T-cell (primary cell): Measurements from ENCODE around the genes CCDC181, F5 and SELL.

- PRO-cap, 7 experiments, result peak in 5 of 7 experiments; most common plus-strand start chr1:167937589 (in 3); most common minus-strand start chr1:167937502 (in 5)
These were observed 701 bp upstream of the MPC2 start for GRCh38 chr1:167937418-167938127.

DNA sequence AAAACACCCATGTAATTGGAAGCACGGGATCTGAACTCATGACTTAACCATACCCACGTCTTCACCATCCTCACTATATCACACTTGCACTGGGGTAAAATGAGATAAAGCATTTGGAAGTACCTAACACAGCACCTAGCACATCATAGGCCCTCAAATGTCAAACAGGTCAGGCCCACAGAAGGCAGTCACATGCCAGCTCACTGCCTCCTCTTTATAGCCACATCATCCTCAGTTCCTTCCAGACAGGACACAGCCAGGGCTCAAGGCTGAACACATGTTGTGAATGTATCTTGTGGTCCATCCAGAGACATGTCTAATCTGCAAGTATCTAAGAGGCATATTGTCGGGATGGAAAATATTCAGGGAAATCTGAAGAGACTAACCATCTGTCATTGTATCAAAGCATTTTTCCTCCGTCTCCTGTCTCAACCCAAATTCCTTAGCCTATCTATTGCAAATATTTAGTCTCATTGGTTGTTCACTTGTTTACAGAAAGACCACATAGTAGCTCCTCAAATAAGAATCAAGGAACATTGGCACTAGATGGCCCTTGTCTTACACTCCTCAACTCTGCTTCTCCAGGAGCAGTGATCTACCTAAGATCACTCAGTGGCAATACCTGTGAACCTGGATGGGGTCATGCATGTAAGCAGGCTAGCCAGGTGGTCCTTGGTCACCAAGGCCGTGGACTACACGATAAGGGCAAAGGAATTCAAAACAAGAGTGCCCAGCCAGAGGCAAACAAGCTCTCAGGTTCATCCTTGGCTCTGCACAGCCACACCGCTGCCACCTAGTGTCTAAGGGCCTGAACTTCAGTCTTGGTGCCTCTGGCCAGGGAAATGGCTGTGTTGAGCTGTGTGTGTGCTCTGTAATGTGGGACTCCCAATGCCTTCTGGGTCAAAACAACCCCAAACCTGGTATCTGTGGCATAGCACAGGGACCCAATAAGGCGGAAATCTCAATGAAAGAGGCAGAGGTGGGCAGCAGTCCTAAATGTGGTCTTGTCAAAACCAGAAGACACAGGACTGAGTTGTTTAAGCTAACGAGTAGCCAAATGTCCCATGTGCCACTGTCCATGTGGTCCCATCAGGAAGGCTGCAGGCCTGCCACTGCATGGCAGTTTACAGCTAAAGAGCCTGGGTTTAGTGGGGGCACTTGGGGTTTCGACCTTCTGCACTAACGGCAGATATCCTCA is 54.7 kb downstream of the GPR161 start:
- PRO-cap, 7 experiments, result no peak in any of the 7 experiments

DNA sequence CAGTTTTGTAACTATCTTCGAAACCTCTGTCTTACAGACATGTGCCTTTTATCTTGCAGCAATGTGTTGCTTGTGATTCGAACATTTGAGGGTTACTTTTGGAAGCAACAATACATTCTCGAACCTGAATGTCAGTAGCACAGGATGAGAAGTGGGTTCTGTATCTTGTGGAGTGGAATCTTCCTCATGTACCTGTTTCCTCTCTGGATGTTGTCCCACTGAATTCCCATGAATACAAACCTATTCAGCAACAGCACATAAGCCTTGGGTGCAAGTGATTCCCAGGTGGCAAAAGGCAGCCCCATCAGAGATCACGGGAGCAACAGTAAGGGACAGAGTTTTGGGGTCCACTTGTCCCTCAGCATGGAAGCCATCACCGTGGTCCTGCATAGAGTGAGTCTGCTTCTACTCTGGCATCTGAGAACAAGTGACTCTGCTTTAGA is 16.8 kb downstream of the SFT2D2 start:
- PRO-cap, 7 experiments, result no peak in any of the 7 experiments

DNA sequence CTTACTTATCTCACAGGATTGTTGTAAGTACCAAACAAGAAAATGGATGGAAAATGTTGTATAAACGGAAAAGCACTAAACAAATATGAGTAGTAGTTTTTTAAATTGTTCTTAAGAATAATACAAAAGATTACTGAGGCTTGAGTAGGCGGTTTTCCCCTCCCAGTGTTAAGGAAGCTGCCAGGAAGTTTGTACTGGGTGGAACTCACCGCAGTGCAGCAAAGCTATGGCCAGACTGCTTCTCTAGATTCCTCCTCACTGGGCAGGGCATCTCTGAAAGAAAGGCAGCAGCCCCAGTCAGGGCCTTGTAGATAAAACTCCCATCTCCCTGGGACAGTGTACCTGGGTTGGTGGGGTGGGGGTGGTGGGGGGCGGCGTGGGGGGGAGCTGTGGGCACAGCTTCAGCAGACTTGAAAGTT is 58.8 kb downstream of the XCL2 start:
- PRO-cap, 7 experiments, result no peak in any of the 7 experiments

DNA sequence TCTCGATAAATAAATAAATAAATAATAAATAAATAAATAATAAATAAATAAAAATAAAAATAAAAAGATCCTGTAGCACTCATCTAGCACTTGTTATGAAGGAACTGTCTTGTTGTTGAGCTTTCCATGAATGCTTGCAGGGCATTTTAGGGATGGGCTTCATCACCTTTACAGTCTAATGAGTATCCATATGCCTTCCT is 24.3 kb downstream of the XCL1 start:
- PRO-cap, 7 experiments, result no peak in any of the 7 experiments

DNA sequence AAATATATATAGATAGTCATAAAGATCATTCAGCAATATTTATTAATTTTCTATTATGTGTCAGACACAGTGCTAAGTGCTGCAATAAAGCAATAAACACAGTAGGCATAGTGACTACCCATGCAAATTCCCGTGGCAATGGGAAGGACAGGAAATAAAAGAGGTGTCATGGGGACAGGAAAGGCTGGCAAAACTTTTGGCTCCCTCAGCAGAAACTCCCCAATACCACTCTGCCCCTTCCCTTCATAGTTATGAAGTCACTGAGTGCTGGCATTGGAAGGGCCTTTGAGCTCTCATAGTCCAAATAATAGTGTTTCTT is 104.3 kb upstream of the DPT start:
- PRO-cap, 7 experiments, result no peak in any of the 7 experiments

DNA sequence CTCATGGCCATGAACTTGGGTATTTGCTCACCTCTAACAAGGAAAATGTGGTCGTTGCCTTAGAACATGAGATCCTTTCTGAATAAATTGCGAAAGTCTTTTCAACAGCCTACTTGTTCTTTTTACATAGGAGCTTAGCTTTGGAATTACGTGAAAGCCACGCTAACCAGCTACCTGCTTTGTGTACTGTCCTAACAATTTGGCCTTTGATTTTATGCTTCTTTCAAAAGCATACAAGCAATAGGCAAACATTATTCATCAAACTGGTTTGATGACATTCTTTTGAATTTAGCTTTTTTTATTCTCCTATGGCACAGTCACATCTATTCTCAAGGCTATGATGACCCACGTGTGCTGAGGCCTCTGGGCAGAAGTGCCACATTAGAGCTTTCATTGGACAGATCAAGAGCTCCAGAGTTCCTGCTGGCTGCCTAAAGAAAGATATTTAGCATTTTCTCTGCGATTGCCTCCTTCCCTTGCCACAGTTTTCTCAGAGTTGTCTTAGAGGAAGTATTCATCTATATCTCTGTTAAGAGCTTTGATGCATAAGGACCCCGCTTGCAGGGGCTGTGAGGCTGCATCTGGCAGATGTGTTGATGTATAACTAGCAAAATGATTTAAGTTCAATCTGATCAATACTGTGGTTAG is 178.1 kb upstream of the DPT start:
- PRO-cap, 7 experiments, result no peak in any of the 7 experiments

- PRO-cap, 7 experiments, result no peak in any of the 7 experiments
These were observed 160.6 kb upstream of the ATP1B1 start for GRCh38 chr1:168945839-168946299.

DNA sequence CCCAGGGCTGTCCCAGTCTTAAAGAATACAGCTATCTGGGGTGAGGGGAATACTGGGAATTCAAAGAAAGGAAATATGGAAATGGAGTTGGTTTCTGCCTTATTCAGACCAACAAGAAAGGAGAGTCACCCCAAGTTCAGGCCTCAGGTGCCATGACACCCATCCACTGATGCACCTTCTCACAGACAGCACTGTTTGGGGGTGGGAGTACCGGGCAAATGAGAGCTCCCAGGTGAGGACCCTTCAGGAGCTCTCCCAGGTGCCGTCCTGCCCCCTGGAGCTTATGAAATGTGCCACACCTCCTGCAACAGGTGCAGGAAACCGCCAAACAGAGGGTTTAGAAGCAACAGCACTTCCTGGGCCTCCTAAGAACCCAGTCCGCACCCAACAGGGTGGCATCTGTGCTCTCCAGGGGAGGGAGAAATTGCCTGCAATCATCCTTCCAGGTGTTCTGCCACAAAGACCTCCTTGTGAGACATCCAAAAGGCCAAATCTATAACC is 87.8 kb upstream of the ATP1B1 start:
- PRO-cap, 7 experiments, result no peak in any of the 7 experiments

DNA sequence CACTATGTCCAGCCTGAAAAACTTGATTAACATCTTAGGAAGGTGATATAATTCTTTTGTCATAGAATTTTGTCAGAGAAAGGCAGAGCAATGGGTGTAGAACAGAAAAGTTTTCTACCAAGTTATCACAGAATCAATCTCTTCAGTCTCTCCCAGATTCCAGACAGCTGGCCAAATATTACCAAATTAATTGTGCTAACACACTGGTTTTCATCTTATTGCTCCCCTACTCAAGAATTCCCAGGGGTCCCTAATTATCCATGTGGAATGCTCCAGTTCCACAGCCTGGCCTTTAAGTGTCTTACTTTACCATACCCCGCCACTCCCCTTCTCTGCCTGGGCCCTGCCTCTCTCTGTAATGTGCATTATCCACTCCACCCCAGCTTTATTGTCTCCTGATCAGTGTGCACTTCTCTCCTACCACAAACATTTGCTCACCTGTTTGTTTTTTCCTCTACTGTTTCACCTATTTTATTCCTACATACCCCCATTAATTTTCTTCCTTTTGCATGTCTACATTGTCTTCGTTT is 33.6 kb upstream of the ATP1B1 start:
- PRO-cap, 7 experiments, result no peak in any of the 7 experiments

DNA sequence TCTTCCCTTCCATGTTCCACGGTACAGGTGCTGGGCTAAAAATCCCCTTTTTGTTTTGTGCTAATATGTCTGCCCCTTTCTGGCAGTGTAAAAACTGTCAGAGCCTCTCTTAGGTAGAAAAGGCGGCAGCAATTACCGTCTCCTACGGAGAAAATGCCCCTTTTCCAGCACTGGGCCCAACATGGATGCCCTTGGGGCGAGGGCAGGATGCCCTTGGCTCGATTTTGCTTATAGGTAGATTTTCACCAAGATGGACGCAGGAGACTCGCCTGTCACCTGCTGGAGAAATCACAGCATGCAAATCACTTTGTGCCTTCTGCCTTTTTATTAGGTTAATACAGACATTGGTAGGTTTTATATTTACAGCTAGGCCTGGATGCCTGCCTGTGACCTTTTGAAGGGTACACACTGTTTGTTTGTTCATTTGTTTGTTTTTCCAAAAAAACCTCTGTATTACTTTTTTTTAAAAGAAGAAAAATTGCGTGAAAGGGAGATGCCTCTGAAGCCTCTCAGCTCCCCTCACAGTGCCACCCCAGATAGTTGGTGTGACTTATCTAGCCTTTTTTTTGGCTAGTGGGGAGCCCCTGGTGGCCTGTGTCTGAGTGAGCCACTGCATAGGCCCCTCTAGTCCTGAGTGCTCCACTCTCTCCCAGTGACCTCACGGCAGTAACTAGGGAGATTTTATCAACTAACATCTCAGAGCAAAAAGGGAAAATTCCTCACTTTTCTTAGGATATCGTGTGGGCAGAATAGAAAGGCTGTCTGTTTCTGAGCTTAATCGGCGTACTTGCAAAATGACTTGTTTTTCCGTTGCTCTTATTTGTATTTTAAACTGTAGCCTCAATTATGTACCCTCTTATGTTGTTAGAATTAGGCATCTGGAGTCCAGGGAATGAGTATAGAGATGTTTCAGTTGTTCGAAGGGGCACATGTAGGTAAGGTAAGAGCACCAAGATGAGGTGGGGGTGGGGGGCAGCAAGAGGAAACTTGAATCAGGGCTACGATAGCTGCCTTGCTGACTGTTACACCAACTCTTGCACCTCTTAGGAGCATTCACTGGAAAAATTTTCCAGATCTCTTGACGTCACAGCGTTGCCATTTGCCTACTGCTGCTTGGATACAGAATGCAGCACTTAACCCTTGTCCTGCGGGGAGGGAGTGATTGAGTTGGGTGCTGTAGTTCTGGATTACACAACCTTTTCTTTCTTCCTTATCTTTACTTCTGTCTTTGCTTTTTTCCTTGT is 2.7 kb downstream of the ATP1B1 start:
- PRO-cap, 7 experiments, result no peak in any of the 7 experiments

DNA sequence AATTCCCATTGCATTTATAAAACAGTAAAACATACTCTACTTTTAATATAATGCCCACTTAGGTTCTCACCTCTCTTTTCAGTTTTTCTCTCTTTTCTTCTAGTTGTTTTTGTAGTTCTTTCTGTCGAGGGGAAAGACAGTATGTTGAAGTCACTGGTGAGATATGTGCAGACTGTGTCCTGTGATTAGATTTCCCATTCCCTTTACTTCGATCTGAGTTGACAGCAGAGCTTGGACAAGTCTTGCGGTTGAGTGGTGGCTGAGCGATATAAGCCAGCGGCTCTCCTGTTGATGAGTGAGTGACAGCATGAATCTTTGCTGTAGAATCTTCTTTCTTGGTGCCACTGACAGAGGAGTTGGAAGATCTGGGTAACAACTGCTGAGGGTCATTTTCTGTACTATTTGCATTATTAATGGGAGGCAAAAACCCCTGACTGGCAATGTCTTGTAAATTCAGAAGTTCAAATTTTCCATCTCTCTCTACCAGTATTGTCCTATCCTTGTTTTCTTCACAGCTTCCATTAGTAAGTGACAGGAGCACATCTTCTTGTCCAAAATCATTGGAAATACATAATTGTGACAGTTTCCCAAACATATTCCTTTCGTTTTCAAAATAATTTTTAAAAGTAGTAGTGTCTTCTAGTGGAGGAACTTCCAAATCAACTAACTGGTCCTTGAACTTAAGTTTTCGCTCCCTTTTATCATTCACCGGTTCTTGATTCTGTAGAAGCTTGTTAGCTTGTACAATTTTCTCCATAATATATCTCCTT is 5.8 kb downstream of the CCDC181 start:
- PRO-cap, 7 experiments, result no peak in any of the 7 experiments

GRCh38 chr1:169426972-169427328 is 324 bp downstream of the CCDC181 start:
- PRO-cap, 7 experiments, result no peak in any of the 7 experiments

DNA sequence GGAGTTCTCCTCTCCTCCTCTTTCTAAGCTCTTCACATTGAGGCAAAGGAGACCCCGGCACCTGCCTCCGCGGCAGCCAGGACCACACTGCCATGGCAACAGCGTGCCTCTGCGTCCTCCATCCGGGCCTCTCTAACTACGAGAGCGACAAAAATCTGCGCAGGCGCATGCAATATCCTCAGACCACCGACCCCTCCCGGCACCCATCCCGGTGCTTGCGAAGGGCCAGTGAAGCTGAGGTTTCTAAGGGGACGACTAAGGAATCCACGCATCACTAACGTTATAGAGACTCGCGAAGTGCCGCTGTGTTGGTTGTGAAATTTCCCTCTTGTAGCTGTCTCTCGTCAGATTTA is at the start of gene CCDC181:
Gene CCDC181, minus strand, starts transcription at position 146 of the 353 bp plus-strand sequence.
- PRO-cap, 7 experiments, result no peak in any of the 7 experiments

DNA sequence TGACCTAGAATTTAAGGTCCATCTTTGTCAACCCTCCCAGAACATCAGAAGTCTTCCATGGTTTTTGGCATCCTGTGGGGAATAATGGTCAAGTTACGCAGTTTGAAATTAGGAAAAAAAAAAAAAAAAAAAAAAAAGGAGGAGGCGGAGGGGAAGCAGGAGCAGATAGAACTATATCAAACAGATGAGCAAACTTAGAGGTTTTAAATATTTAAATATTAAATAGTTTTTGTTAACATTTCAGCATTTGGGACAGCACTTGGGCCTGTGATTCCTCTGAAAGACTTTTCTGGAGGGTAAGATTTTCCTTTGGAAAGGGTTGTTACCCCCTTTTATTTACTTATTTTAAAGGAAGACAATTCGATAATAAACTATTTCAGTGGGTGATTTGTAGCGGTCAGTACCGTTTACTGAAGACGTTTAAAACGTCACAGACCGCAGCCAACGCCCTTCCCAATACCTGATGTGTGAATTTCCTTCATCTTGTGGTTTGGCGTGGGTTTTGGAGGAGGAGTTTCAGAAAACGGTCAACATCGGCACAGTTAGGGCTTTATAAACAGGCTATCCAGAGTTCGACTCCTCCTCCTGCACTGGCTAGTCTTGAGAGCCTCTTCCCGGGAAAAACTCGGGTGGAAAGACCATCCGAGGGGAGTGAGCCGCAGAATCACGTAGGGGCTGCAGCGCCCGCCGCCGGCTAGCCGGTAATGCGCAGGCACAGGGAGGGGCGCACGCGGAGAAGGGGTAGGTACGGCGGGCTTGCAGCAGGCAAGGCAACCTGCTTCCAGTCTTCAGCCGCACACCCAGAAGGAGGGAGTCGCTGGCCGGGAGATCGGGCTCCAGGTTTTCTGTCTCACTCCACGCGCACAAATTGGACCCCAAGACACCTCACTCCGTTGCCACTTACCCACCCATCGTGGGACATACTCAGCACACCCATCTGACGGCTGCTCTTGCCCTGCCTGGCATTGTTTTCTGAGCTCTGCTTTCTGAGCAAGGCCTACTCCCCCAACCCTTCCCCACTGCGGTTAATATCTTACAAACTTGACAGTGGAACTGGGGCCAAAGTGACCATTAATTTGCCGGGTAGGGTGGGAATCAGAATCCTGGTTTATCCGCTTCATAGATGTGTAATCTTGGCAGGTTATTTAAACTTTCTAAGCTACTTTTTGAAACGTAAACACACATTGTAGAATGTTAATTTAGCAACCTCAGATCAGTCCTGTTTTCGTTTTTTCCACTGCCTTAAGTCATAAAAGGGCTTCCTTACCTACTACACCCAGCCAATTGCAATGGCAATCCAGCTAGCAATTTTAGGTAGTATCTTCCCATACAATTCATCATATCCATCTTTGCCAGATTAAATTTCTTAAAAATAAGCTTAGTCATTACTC is 25.5 kb downstream of the SLC19A2 start:
- PRO-cap, 7 experiments, result peak in 1 of 7 experiments; most common plus-strand start position 568 of the sequence (in 1)

- PRO-cap, 7 experiments, result peak in 5 of 7 experiments; most common minus-strand start chr1:169586481 (in 5)
These were observed at the start of gene F5 for GRCh38 chr1:169586144-169587190. Gene F5 (minus strand): TSS chr1:169586481.

GRCh38 chr1:169661762-169662166 is 31.8 kb upstream of the SELP start:
- PRO-cap, 7 experiments, result no peak in any of the 7 experiments

DNA sequence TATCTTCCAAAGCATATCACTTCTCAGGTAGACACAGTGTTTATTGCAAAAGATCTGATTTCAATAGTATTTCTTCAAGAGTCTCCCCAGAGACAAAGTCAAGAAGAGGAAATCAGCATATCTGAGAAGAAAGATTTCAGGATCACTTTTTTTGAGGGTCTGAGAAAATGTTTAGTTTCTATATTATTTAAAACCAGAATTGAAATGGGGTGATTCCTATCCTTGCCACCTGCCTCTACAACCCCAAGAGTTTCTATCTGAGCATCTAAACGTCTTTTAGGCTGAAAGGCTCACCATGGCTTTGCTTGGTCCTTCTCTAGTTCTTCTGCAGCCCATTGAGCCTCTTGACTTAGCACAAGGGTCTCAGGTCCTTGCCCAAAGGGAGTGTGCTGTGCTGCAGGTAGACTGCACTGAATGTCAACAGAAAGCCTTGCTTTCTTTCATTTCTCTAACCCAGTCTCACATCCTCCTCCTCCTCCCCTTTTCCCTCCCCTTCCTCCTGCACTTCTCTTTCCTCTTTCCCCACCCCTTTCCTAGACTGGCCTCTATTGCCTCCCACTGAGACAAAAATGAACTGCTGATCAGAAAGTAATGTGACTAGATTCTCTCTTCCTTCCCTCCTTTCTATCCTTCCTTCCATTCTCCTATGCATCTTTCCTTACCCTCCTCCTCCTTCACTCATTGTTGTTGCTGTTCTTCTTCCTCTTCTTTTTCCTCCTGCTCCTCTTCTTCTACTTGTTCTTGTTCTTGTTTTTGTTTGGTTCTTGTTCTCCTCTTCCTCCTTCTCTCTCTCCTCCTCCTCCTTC is at the start of gene SELL:
Gene SELL, minus strand, starts transcription at position 419 of the 806 bp plus-strand sequence.
- PRO-cap, 7 experiments, result peak in 7 of 7 experiments; most common minus-strand start position 419 of the sequence (in 7)

- PRO-cap, 7 experiments, result peak in 1 of 7 experiments; most common plus-strand start chr1:169891504 (in 1)
These were observed 2.2 kb downstream of the SCYL3 start for GRCh38 chr1:169891395-169891933.

- PRO-cap, 7 experiments, result no peak in any of the 7 experiments
These were observed 72.6 kb downstream of the NTMT2 start for GRCh38 chr1:170218312-170218793.